ENCODE results near the genes PRKRIP1 and DNAJC2.

- RRBS, result no CpG with 5 or more reads among the region's 20 CpGs
Observed at GRCh38 chr7:101868511-101869303, 51.3 kb downstream of the CUX1 start.

DNA sequence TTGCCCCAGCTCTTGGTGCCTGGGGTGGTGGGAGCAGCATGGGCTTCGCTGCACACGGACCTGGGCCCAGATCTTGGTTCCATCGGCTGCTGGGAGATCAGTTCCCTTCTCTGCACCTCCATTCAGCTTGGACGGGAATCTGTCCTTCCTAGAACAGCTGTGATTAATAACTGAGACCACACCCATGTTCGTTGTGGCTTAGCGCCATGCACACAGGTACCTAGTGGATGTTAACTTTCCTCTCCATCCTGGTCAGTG, 125.3 kb downstream of the CUX1 start:
- RRBS, result no CpG with 5 or more reads among the region's 6 CpGs

- RRBS, result no CpG with 5 or more reads among the region's 10 CpGs
Observed at GRCh38 chr7:101995120-101995824, 177.8 kb downstream of the CUX1 start.

DNA sequence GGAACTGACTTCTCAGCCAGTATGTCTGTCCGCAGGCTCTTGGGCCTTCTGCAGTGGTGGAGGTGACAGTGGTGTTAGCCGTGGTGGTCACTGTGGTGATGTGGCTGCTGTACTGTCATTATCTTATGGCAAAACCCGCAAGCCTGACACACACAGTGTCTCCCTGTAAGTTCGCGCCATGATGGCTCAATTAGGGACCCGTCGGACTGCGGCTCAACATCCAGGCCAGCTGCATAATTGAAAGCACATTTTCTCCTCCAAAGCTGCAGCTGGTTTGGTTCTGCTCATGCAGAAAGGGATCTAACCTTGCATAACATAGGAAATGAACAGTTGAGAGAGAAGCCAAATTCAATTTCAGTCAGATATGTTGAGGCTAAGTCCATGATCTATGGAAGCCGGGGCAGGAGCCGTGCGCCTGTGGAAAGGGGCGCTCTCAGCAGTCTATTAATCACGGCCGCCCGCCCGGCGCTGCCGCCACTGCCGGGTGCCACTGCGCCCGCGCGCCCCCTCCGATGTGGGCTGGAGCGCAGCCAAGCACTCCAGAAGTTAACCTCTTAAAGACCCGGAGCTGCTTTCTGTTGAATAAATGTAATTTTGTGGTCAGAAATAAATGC, 227.6 kb downstream of the CUX1 start:
- RRBS, result 2% methylated on average over 15 of the region's 26 CpGs

DNA sequence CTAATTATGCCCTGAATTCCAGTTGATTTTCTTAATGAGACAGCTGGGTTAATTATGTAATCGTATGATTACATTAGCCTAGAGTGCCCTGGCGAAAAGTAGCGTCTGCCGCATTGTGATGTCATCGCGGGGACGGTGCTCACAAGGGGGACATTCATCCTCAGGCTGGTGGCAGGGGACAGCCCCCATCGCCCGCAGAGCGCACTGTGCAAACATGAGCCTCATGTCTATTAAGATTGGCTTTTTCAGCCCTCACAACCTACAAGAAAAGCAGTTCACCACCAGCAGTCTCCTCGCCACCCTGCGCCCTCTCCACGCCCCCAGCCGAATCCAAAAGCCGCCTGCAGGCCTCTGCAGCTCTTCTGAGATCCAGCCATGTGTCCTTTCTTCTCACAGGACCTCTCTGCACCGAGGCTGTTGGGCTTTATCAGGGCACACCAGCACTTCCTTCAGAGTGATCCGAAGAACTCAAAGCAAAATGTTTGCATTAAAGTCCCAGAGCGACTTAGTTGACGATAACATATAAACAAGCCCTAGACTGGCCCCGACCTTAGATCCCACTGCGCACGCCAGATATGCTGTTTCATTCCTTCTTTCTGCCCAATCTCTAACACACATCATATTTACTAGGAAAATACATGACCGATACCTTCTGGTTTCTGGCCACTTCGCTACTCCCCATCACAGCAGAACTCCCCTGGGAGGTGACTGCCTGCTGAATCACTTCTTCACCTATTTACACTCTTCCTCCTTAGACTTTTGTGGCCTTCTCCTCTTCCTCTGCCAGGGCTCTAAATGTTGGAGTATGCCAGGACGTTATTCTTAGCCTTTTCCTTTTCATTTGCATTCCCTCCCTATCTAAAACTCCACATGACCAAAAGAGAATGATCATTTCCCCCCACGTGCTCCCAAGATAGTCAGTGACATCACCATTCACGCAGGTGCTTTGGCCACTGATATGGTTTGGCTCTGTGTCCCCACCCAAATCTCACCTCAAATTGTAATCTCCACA, 206.0 kb upstream of the SH2B2 start:
- RRBS, result no CpG with 5 or more reads among the region's 27 CpGs

GRCh38 chr7:102121661-102121860, 165.1 kb upstream of the SH2B2 start:
- RRBS, result no CpG with 5 or more reads among the region's 3 CpGs

GRCh38 chr7:102284692-102285958, 1.5 kb upstream of the SH2B2 start:
- RRBS, result 62% methylated on average over 2 of the region's 28 CpGs

DNA sequence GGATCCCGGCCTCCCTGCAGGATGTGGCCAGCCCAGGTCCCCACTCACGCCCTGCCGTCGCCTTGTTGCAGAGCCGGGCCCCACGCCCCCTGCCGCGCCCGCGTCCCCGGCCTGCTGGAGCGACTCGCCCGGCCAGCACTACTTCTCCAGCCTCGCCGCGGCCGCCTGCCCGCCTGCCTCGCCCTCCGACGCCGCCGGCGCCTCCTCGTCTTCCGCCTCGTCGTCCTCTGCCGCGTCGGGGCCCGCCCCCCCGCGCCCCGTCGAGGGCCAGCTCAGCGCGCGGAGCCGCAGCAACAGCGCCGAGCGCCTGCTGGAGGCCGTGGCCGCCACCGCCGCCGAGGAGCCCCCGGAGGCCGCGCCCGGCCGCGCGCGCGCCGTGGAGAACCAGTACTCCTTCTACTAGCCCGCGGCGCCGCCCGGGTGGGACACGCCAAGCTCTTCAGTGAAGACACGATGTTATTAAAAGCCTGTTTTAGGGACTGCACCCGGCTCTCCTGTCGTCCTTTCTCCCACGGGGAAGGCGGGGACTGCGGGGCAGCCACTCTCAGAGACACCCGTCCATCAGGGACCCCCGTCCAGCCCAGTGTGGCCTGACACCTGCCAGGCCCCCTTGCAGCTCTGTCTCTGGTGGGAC, 34.7 kb downstream of the SH2B2 start:
- RRBS, result 92% methylated on average over 27 of the region's 73 CpGs

- RRBS, result no CpG with 5 or more reads among the region's 17 CpGs
Observed at GRCh38 chr7:102381979-102382957, 13.9 kb upstream of the PRKRIP1 start.

- RRBS, result no CpG with 5 or more reads among the region's 58 CpGs
Observed at GRCh38 chr7:102395544-102396504, at the start of gene PRKRIP1. Gene PRKRIP1 (plus strand): TSS chr7:102396363.

GRCh38 chr7:102396505-102397357, 568 bp downstream of the PRKRIP1 start:
- RRBS, result no CpG with 5 or more reads among the region's 29 CpGs

DNA sequence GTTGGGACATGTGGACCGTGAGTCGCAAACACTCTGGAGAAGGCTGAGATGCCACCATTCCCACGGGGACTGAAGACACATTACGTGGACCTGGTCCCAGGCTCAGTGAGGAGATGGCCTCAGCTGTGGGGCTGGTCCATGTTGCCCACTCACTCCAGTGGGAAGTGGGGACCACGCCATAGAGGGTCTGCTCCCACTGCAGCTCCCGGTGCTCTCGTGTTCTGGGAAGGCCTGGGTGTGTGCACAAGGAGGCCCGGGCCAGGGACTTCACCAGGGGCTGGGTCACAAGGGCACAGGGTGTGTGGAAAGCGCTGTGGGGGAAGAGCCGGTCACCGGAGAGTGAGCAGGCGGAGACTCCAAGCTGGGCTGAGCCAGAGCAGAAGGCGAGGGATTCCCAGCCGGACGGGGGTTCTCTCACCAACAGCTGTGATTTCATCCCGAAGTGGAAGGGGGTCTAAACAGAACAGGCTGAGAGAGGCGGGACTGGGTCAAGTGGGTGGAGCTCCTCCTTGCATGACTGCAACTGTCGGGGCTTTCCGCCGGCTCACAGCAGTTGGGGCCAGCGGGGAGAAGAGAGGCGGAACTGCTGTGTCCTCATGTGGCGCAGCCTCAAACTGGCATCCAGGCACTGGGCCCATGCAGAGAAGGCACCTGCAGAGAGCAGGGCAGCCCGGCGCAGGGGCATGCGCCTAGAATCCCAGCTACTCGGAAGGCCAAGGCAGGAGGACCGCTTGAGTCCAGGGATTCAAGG, 7.7 kb upstream of the ORAI2 start:
- RRBS, result 40% methylated on average over 12 of the region's 28 CpGs

DNA sequence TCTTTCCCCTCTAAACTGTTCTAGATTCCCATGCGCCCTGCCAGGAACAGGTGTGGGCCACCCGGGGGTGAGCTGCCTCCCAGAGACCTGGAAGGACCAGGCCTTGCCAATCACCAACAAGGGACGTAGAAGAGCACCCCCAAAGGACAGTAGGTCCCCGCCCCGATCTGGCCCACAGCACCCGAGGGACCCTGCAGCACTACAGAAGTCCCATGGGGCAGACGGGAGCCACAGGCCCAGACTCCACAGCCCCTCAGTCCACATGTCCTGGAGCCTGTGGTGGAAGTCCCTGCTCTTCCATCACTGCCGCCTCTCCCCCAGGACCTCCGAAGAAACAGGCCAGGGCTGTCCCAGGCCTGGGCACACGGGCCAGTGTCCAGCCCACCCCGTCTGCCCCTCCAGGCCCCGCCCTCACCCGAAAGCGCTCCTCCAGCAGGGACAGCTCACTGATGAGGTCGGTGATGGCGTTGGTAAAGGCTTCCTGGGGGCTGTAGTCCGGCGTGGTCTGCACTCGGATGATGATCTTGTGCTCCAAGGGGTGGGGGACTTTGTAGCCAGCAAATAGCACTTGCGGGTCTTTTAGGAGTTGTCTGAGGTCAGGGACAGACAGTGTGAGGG, 4.7 kb downstream of the POLR2J start:
- RRBS, result no CpG with 5 or more reads among the region's 20 CpGs

- RRBS, result 2% methylated on average over 14 of the region's 46 CpGs
Observed at GRCh38 chr7:103075258-103075895, 437 bp downstream of the ARMC10 start.

- RRBS, result no CpG with 5 or more reads among the region's 21 CpGs
Observed at GRCh38 chr7:103152342-103153056, 3.6 kb upstream of the NAPEPLD start.

DNA sequence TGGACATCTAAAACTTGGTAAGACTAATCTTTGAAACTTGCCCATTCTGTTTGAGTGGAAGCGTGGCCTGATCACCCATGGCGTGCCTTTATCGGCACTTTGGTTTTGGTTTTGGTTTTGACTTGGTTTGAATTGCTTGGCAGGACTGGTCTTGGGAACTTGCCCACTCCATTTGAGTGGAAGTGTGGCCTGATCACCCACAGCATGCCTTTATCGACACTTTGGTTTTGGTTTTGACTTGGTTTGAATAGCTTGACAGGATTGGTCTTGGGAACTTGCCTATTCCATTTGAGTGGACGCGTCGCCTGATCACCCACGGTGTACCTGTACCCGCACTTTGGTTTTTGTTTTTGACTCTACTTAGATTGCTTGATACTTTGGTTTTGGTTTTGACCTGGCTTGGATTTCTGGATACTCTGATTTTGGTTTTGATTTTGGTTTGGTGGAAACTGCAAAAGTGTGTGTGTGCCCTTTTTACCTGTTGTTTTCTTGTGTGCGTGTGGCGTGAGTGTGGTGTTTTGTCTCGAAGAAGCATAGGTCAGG, 4.2 kb upstream of the NAPEPLD start:
- RRBS, result no CpG with 5 or more reads among the region's 12 CpGs

- RRBS, result 2% methylated on average over 18 of the region's 63 CpGs
Observed at GRCh38 chr7:103343736-103345033, at the start of gene DNAJC2. Gene DNAJC2 (minus strand): TSS chr7:103344767.

GRCh38 chr7:104982484-104983561, 31.2 kb upstream of the KMT2E start:
- RRBS, result no CpG with 5 or more reads among the region's 16 CpGs

- RRBS, result no CpG with 5 or more reads among the region's 6 CpGs
Observed at GRCh38 chr7:105006175-105007126, 7.6 kb upstream of the KMT2E start.

DNA sequence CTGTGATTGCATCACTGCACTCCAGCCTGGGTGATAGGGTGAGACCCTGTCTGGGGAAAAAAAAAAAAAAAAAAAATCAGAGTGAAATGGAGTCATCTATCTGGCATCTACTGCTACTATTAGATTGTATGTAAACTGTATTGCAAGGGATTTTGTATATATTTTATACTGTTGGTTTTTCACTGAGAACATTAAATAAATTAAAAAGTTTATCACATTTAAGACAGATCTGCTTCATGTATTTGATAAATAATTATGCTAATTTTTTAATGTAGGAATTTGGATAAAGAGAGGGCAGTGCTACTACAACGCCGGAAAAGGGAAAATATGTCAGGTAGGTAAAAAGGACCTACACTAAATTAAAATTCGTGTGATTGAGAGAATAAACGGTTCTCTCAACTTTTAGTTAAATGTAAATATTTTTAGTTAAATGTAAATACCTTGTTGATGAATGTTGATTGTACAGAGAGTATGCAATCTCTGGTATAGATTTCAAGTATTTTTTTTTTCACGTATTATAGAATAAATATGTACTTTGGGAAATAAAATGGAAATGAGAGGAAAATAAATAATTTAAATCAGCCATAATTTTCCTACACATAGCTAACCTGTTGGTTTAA, 59.4 kb downstream of the KMT2E start:
- RRBS, result no CpG with 5 or more reads among the region's 5 CpGs

All from Ishikawa (cell line).